Thyroid gland (tissue), 7 donors: Measurements from ENCODE around the gene NBAS.

- PRO-cap, 2 experiments: no peak in any of the 2 experiments
- RAMPAGE, long total RNA, 5 experiments: no peak in any of the 5 experiments
Observed at GRCh38 chr2:11508405-11508889, 25.4 kb upstream of the GREB1 start.

GRCh38 chr2:11829573-11830689 is 83.5 kb downstream of the LPIN1 start:
- PRO-cap, 2 experiments: peak in 2 of 2 experiments; most common plus-strand start chr2:11830451 (in 2); most common minus-strand start chr2:11829980 (in 2)
- RAMPAGE, long total RNA, 5 experiments: no peak in any of the 5 experiments

- PRO-cap, 2 experiments: no peak in any of the 2 experiments
- RAMPAGE, long total RNA, 5 experiments: no peak in any of the 5 experiments
Observed at GRCh38 chr2:11938070-11938613, 191.7 kb downstream of the LPIN1 start.

- PRO-cap, 2 experiments: no peak in any of the 2 experiments
- RAMPAGE, long total RNA, 5 experiments: no peak in any of the 5 experiments
Observed at GRCh38 chr2:12031568-12032163, 285.2 kb downstream of the LPIN1 start.

DNA sequence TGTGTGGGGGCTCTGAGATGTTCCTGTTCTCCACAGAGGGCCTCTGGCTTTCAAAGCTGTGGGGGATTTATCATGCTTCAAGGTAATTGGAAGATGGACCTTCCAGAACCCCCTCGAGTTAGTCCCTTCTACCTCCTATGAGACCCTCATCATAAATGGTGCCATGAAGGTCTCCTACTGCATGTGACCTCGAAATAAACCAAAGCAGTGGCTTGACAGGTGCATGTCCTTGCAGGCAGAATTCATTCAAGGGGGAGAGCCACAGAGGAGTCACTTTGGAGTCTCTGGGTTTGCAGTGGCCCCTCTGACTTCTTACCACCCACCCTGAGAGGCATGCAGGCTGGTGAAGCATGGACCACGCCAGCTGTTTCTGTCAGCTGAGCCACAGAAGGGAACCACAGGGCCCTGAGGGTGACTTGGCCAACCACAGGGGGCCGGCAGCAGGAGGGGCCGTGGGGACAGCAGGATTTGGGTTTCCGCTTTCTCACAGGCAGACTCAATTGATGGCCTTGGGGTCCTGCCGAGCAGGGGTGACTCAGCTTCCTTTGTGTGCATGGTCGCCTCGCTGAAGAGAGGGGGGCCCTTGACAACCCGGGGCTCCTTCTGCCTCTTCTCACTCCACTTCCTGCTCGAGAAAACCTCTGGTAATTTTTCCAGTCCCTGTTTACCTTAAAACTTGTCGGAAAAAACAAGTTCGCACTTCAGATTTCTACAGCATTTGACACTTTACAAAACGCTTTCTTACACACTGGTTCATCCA is 310.9 kb downstream of the LPIN1 start:
- PRO-cap, 2 experiments: no peak in any of the 2 experiments
- RAMPAGE, long total RNA, 5 experiments: no peak in any of the 5 experiments

DNA sequence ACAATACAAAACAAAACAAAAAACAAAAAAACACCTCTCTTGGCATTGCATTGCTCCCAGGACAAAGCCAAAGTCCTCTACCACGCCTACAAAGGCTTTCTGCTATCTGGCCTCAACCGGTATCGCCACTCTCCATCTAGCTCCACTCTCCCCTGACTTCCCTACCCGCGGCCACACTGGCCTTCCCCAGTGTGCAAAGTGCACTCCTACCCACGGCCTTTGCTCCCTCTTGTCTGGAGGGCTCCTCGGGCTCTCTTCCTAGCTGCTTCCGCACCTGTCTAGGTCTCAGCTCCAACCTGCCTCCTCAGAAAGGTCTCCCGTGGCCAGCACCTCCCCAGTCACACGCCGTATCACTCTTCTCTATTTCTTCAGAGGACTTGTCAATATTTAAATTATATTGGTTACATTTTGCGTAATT is 332.9 kb downstream of the LPIN1 start:
- PRO-cap, 2 experiments: no peak in any of the 2 experiments
- RAMPAGE, long total RNA, 5 experiments: no peak in any of the 5 experiments

GRCh38 chr2:12084131-12084429 is 337.6 kb downstream of the LPIN1 start:
- PRO-cap, 2 experiments: no peak in any of the 2 experiments
- RAMPAGE, long total RNA, 5 experiments: no peak in any of the 5 experiments

- PRO-cap, 2 experiments: no peak in any of the 2 experiments
- RAMPAGE, long total RNA, 5 experiments: no peak in any of the 5 experiments
Observed at GRCh38 chr2:12262444-12263083, 454.2 kb upstream of the TRIB2 start.

DNA sequence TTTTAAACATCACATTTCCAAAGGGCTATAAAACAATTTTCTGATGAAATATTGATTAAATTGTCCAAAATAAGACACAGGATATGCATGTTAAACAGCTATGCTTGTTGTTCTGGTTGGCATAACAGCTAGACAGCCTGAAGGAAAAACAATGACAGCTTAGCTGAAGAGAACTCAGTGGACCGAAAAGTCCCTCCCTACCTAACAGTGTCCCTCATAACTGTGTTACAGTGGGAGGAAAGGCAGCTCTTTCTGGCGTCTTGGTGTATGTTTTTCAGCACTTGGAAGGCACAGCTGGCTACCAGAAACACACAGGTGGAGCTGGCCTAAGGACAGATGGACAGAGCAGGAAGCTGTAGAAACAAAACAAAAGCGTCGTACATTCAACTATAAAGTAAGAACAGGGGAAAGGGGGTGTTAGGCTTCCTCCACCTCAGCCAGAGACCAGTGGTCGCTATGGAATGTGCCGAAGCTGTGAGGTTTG is 103.6 kb upstream of the TRIB2 start:
- PRO-cap, 2 experiments: no peak in any of the 2 experiments
- RAMPAGE, long total RNA, 5 experiments: no peak in any of the 5 experiments

DNA sequence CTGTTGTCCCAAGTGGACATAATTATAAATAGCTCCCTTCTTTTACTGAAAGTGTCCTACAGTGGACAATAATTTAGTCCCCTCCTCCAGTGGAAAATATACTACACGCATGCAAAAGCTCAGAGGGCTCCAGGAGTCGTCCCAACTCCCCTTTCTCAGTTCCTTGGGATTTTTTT is 1.2 kb upstream of the TRIB2 start:
- PRO-cap, 2 experiments: peak in 1 of 2 experiments; most common plus-strand start position 76 of the sequence (in 1)
- RAMPAGE, long total RNA, 5 experiments: no peak in any of the 5 experiments

DNA sequence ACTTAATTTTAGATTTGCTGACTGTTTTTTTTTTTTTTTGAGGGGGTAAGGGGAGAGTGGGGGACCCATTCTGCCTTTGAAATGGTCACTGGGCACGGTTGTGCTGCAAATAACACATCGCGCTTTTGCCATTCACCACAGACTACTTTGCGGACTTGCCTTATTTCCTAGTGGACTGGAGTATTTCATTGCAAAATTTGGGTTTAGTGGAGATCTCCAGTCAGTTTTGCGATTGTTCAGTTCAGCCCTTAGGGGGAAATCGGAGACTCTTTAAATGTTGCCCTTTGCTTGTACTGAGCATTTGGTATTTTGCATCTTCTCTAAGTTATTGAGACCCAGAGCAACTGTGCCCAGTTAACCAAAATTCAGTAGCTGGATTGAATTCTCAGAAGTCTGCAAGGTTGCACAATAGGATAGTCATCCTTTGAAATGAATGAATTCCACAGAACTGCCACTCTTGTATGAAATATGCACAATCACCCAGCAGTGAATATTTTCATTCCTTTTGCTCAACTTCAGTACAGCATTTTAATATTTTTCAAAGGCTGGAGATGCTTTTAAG is 2.9 kb downstream of the TRIB2 start:
- PRO-cap, 2 experiments: peak in 1 of 2 experiments; most common plus-strand start position 377 of the sequence (in 1); most common minus-strand start position 199 of the sequence (in 1)
- RAMPAGE, long total RNA, 5 experiments: no peak in any of the 5 experiments

GRCh38 chr2:12727482-12728230 is 10.9 kb downstream of the TRIB2 start:
- PRO-cap, 2 experiments: no peak in any of the 2 experiments
- RAMPAGE, long total RNA, 5 experiments: no peak in any of the 5 experiments

- PRO-cap, 2 experiments: peak in 2 of 2 experiments; most common plus-strand start chr2:12819462 (in 2); most common minus-strand start chr2:12819203 (in 2)
- RAMPAGE, long total RNA, 5 experiments: no peak in any of the 5 experiments
Observed at GRCh38 chr2:12818822-12819677, 102.3 kb downstream of the TRIB2 start.

- PRO-cap, 2 experiments: no peak in any of the 2 experiments
- RAMPAGE, long total RNA, 5 experiments: no peak in any of the 5 experiments
Observed at GRCh38 chr2:12948432-12949078, 231.8 kb downstream of the TRIB2 start.

GRCh38 chr2:14558338-14558643 is 74.2 kb upstream of the LRATD1 start:
- PRO-cap, 2 experiments: no peak in any of the 2 experiments
- RAMPAGE, long total RNA, 5 experiments: no peak in any of the 5 experiments

DNA sequence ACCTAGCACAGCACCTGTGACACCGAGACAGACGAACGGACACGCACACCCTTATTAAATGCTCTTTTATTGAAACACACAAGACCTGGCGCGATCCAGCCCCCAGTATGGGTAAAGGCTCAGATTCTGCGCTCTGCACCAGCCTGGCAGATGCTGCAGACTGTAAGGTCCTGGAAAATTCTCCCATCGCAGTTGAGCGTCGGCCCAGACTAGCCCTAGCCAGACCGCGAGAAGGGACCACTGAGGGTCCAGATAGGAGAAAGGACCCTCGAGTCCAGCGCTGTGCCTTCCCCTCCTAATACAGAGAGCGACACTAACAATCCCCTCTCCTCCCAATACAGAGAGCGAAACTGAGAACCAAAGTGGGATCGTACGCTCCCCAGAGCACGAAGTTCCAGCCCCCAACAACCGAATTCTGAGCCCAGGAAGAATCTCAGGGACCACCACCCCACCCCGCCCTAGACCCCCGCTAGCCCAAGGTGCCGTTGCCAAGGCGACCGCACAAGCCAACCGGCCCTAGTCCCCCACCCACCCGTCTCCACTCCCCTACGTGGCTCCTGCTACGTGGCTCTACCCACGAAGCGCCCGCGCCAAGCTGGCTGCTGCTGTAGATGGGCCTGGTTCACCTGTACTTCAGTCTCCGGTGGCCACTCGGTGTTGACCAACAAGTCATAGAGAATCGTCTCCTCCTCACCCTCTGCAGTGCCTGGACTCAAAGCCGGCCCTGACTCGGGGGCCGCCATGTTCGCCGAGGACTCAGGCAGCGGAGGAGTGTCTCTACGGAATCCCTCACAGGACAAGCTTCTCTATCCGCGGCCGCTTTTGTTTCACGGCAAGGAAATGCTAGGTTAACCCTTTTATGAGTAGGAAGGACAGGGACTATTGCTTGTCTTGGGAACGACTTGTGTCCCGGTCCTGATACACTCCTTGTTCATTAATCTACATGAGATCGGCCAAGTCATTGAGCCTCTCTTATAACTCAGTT is at the start of gene NBAS:
Gene NBAS (minus strand): TSS at position 773 of the 985 bp plus-strand sequence.
- PRO-cap, 2 experiments: peak in 2 of 2 experiments; most common plus-strand start position 122 of the sequence (in 1); most common minus-strand start position 758 of the sequence (in 2)
- RAMPAGE, long total RNA, 5 experiments: start-site peak on the minus strand in 5 of 5 experiments, centred at positions 754 to 767 of the sequence, 53 to 649 reads per replicate

DNA sequence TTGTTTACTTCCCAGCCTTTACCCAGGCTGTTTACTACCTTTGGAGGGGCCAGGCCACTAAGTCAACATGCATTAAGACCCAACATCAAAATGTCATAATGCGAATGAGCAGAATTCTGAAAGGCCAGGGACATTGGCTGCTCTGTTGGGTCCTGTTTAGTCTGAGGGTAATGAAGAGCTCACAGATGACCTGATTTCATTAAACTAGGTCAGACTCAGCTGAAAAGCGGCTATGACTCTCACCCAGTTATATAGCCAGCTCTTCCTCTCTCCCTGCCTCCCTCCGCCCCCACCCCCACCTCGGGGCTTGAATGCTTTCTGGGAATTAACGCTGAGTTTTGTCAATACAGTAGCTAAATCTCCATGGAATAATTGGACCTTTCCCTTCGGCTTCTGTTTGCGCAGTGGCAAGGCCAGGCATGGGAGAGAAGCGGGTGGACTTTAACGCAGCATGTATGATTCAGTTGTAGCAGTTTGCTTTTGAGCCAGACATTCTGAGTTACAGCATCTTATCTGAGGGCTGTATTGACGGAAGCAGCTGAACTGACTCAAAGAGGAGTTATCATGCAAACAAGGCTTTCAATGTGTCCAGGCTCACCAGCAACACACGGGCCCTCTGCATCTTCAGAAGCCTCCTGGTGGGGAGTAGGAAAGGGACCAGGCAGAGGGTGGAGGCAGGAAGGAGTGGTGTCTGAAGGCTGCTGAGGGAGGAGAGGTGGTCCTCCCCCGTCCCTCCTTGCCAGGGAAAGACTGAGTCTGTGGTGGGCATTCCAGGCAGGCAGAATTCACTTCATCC is 110.7 kb downstream of the MYCN start:
- PRO-cap, 2 experiments: no peak in any of the 2 experiments
- RAMPAGE, long total RNA, 5 experiments: no peak in any of the 5 experiments

- PRO-cap, 2 experiments: no peak in any of the 2 experiments
- RAMPAGE, long total RNA, 5 experiments: no peak in any of the 5 experiments
Observed at GRCh38 chr2:16123955-16124332, 183.6 kb downstream of the MYCN start.

DNA sequence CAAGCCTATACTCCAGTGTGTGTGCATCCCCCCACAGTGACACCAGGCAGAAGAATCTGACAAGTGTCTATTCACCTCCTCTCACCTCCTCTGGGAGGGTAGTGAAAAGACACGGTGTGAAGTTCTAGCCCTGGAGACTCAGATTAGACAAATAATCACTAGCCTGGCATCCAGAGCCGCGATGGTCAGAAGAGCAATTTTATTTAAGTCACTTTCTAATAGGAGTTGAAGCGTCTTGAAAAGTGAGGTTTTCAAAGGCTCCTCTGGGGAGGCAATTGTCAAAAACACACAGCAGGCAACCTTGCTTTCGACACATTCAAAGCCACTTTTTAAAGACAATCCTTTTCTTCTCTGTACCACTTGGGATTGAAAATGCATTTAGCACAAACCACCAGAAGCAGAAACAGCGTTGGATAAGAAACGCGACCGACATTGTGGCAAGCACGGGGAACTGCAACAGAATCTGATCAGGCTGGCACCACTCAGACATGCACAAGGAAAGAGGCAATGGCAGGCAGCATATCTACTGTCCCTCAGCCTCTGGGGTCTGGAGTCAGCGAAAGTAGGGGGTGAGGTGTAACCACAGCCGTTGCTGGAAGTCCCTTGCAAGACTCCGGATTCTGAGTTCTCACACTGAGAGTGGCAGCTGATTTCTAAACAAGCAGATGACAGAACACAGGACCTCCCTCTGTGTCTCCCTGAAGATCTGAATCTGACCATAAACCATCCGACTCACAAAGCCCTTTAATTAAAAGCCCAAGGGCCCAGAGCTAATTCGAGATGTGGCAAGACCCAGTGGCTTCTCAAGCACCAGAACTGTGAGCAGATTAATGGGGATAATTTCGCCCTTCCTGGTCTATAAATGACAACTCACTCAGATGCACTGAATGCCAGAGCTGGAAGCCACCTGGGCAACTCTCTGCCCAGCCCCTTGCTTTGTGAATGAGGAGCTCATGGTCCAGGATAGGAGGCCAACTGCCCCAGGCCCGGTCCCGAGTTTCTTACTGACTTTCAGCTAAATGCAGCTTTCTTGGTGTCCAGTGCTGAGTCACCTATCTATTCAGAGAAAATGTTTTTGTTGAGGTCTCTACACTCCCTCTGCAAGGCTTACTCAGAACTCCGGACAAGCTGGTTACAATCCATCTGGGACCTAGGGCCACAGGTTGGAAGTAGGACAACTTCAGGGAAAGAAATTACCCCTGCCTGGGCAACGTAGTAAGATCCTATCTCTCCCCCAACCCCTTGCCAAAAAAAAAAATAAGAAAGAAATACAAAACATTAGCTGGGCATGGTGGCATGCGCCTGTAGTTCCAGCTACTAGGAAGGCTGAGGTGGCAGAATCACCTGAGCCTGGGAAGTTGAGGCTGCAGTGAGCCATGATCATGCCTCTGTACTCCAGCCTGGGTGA is 29.6 kb downstream of the CYRIA start:
- PRO-cap, 2 experiments: peak in 2 of 2 experiments; most common plus-strand start position 773 of the sequence (in 1); most common minus-strand start position 1,003 of the sequence (in 1)
- RAMPAGE, long total RNA, 5 experiments: no peak in any of the 5 experiments

DNA sequence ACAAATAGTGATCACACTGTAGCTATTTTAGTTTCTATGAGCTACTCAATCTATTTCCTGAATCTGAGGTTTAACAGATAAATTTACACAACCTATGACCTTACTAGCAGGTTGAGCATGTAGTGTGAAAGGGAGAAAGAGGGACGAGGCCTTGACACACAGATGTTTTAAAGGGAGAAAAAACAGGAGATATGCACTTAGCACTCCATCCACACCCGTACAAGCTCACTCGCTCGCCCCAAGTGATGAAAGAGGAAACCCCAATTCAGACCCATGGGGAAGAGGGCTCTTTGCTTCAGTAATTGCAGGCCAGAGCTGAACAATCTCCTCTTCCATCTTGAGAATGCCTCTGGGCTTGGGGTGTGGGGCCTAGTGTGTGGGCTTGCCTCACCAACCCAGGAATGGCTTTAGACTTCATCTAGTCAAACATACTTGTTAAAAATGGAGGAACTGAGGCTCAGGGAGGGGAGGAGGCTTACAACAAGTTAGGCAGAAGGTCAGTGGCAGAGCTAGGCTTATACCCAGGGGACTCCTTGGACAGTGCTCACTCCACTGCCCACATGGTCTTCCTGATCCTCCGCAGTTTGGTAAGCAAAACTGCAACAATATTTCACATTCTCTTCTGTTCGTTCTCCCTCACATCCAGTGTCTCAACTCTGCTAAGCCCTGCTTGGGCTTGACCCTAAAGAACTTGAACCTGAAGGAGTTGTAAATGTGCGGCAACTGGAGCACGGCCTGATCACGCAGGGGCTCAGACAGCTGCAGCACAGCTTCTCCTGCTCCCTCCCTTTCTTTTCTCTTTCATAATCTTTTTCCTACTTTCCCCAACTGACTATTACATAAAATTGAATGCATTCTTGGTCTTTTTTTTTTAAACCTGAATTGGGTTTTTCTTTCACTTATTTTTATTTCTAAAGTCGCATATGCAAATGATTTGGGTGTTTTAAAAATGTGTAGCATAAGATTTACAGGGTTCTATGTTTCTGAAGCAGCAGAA is 10.4 kb downstream of the CYRIA start:
- PRO-cap, 2 experiments: peak in 1 of 2 experiments; most common minus-strand start position 799 of the sequence (in 1)
- RAMPAGE, long total RNA, 5 experiments: no peak in any of the 5 experiments